ENCODE measurements around the genes RUFY4, CNOT9 and CRYBA2.

GRCh38 chr2:217944450-217944908, 58.3 kb downstream of the TNS1 start:
- PRO-cap: no peak

DNA sequence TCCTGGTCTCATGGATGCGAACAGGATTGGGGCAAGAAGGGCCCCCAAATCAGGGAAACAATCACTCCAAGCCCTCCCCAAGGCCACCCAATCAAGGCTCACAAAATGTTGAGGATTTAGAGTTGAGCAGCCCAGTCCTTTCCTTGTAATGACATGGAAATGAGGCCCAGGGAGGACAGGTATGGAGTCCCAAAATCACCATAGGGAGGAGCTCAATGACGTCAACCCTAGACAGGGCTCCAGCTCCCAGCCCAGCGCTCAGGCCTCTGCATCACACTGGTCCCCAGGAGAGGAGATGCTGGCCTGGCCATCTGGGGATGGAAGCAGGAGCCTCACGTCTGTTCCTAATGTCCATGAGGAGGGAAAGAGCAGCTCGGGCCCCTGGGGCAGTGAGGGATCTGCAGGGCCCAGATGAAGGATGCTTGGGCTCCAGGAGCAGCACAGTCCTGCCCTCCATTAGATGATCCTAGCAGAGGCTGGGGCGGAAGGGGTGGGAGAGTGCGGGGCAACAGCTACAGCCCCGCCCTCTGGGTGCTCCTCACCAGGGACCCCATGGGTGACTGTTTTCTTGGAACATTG, 49.9 kb downstream of the TNS1 start:
- PRO-cap: no peak

DNA sequence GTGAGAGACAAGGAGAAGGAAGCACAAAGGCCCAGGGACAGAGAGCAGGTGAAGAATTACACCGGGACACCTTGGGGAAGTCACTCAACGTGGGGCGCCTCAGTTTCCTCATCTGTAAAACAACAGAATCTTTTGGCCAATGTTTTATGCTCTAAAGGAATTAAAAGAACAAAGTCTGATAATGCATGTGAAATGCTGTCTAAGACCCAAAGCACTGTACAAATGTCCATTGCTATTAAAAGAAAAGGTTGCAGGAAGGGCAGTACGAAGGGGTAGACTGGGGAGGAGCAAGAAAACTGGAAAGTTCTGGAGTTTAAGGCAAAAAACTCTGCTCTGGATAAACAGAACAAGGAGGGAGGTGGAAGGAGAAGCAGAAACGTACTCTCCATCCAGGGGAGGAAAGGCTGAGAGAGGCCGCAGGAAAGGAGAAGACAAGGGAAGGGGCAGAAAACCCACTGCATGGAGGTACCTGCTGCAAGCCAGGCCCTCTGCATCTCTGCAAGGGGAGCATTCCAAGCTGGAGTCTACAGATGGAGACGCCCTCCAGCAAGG, 25.8 kb downstream of the TNS1 start:
- PRO-cap: no peak

DNA sequence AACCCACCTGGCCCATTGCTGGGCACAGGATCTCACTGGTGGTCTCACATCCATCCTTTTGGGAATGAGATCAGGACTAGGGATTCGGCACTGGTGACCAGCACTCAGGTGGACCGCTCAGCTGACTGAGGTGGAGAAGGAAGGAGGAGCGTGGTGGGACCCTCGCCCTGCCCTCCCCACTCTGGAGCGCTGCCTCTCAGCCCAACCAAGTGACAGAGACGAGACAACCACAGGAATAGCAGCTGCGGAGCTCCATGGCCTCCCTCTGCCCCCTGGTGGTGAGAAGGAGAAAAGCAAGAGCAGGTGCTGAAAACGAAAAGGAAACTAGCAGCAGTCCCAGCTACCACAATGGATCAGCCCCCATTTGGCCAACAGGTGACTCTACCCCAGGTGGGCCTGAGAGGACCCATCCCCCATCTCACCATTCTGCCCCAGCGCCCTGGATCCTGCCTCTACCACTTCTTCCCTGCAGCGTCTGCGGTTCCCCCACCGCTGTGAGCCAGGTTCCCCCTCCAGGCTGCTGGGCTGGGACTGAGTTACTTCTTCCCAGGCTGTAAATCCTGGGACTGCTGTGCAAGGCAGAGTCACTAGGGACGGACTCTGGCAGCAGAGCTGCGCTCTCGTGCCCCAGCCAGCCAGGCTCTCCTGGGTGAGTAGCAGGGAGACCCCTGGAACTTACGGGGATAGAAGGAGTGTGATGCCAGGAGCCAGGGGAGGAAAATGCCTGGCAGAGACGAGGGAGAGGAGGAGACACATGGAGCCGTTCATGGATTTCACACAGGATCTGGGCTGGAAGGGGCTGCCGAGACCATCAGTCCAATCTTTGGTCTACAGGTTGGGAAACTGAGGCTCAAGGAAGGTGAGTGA, at the start of gene RUFY4:
RUFY4 (plus strand) TSS at position 554 of the 867 bp plus-strand sequence.
- PRO-cap: no peak

GRCh38 chr2:218232989-218233247, 15.9 kb downstream of the ARPC2 start:
- PRO-cap: no peak

DNA sequence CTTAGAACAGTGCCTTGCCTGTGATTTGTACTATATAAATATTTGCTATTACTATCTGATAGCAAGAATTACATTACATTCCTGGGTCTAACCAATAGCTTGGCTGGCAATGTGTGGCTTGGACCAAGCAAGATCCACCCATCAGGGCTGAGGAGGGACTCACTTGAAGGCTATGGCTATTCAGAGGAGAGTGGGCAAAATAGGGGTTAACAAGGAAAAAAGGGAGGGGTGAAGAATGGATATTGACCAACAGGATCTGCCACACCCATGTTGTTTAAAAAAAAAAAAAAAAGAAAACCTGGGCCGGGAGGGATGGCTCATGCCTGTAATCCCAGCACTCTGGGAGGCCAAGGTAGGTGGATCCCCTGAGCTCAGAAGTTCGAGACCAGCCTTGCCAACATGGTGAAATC, 20.0 kb upstream of the TMBIM1 start:
- PRO-cap: no peak

- PRO-cap: no peak
Observed at GRCh38 chr2:218331814-218332526, 24.7 kb upstream of the CATIP start.

DNA sequence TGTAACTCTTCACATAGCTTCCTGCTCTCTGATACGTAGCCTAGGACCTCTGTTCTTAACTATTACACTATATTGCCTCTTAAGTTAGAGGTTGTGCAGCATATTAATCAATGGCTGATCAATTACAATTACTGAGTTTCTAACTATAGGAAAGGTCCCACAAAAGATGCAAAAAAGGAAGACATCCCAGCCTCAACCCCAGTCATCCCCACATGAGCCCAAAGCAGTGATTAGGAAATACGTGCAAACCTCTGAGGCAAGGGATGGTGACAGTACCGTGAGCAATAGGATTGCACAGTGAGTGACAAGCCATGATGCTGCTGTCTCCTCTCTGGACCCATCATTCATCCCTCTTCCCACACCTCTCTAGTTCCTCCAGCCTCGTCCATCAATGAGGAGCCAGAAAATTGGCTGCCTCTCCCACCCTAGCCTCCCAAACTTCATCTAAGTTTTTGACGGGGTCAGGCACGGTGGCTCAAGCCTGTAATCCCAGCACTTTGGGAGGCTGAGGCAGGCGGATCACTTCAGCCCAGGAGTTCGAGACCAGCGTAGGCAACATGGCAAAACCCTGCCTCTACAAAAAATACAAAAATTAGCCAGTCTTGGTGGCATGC, 4.0 kb upstream of the SLC11A1 start:
- PRO-cap: no peak

DNA sequence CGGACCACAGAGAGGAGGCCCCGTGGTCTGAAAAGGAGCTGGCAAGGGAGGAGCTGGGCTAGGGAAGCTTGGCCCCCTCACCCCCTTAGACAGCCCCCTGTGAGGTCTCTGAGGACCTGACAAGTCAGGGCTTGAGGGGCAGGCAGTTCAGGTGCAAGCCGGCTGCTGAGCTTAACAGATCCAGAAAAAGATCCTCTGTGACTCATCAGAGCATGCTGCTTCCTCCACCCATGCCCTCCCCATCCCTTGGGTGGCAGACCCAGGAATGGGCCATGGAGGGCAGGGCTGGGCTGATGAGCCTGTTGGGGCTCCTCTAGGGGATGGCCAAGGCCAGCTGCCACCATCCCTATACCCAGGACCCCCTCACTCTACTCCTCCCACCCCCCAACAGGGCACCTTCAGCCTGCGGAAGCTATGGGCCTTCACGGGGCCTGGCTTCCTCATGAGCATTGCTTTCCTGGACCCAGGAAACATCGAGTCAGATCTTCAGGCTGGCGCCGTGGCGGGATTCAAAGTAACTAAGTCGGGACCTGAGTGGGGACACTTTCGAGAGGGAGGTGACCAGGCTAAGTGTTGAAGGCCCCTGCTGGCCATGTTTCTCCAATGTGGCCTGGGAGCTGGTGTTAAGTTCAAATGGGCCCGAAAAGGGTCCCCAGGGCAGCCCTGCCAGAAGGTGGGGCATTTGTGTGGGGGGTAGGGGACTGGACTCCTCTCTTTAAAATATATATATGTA, 1.9 kb downstream of the SLC11A1 start:
- PRO-cap: no peak

- PRO-cap: bidirectional peak, plus-strand start at chr2:218396901, minus-strand start at chr2:218396905
Observed at GRCh38 chr2:218396797-218397210, 2.9 kb upstream of the CTDSP1 start.

DNA sequence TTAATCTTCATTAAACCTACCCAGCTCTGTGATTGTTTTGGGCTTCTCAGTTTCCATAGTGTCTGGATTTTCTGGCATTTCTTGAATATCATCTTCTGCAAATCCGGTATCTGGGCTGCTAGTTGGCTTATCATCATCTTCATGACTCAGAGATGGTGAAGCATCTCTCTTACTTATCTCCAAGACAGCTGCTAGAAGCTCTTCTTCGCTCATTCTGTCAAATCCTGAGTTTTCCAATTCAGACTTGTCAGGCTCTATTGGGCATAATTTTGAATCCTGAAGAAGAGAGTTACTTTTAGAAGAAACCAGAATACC, 55.6 kb downstream of the VIL1 start:
- PRO-cap: no peak

DNA sequence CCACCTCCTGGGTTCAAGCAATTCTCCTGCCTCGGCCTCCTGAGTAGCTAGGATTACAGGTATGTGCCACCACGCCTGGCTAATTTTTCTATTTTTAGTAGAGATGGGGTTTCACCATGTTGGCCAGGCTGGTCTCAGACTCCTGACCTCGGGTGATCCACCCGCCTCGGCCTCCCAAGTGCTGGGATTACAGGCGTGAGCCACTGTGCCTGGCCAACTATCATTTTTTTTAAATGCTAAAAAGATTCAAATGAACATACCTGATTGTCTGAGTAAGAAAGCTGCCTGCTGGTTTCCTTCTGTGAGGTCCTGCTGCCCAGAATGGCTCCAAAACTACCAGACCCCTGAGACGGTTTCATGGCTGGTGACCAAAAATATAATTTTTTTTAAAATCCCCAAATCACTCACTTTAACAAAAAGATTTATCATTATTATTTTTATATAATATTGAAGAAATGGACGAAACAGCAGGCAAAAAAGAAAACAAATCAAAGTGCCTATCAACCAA, 18.5 kb downstream of the USP37 start:
- PRO-cap: no peak

GRCh38 chr2:218553387-218553743, 14.8 kb downstream of the USP37 start:
- PRO-cap: no peak

- PRO-cap: bidirectional peak, plus-strand start at chr2:218568580, minus-strand start at chr2:218568351; unidirectional peak, plus-strand start at chr2:218568886
Observed at GRCh38 chr2:218568399-218569080, at the start of gene CNOT9. TSS of gene CNOT9 (plus strand) at chr2:218568839.

DNA sequence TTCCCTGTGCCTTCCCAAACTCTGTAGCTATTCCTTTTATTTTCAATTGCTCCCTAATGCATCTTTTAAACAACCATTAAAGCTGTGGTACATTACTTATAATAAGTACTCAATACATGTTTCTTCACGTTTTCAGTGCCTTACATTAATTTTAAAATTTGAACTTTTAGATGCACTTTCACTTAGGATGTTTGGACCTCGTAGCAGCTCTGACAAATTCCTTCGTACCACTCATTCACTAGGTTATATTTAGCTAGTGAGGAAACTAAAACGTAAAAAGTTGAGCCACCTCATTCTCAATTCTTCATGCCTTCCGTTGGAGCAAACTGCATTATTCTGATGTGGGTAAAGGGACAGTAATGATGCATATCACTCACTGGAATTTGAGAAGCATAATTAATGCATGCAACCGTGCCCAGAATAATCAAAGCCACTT, 2.1 kb downstream of the CNOT9 start:
- PRO-cap: no peak

GRCh38 chr2:218734095-218734749, 23.6 kb downstream of the TTLL4 start:
- PRO-cap: no peak

GRCh38 chr2:218806295-218806806, 24.4 kb downstream of the CYP27A1 start:
- PRO-cap: no peak

DNA sequence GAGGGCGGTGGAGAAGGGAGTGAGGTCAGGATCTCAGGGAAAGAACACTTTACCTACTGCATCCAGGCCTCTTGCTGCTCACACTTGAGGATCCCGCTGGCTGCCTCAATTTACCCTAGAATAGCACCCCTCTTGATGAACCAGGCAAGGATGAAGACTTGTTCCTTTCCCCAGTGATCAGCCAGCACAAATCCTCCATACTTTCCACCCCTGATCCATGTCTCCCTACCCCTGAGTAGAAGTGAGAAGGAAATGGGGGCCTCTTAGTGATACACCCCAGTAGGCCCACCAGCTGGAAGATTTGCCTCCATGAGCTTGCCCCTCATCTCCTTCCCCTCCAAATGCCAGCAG, 14.3 kb downstream of the WNT10A start:
- PRO-cap: no peak

- PRO-cap: no peak
Observed at GRCh38 chr2:218963851-218964549, 4.5 kb downstream of the CDK5R2 start.

- PRO-cap: no peak
Observed at GRCh38 chr2:218992863-218993966, at the start of gene CRYBA2. TSS of gene CRYBA2 (minus strand) at chr2:218993422.